A172 (cell line): ENCODE measurements around the gene CREBRF.

DNA sequence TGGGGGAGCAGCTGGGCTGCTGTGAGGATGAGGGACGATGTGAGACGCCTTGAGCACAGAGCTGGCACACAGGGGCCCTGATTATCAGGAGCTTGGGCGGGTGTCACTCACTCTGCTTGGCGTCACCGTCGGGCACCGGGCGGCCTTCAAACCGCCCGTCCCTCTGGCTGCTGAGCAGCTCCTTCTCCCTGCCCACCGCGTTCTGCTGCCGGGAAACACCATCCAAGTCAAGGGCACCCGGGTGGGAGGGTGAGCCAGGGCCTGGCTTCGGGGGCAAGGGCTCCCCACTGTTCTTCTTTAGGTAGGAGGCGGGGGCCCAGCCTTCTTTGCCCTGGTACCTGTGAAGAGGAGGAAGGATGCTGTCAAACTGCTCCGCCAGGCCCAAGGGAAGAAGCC, 66.7 kb upstream of the UBTD2 start:
- RAMPAGE, long total RNA = no peak

GRCh38 chr5:172410709-172411047, 43.6 kb downstream of the SH3PXD2B start:
- RAMPAGE, long total RNA = no peak

DNA sequence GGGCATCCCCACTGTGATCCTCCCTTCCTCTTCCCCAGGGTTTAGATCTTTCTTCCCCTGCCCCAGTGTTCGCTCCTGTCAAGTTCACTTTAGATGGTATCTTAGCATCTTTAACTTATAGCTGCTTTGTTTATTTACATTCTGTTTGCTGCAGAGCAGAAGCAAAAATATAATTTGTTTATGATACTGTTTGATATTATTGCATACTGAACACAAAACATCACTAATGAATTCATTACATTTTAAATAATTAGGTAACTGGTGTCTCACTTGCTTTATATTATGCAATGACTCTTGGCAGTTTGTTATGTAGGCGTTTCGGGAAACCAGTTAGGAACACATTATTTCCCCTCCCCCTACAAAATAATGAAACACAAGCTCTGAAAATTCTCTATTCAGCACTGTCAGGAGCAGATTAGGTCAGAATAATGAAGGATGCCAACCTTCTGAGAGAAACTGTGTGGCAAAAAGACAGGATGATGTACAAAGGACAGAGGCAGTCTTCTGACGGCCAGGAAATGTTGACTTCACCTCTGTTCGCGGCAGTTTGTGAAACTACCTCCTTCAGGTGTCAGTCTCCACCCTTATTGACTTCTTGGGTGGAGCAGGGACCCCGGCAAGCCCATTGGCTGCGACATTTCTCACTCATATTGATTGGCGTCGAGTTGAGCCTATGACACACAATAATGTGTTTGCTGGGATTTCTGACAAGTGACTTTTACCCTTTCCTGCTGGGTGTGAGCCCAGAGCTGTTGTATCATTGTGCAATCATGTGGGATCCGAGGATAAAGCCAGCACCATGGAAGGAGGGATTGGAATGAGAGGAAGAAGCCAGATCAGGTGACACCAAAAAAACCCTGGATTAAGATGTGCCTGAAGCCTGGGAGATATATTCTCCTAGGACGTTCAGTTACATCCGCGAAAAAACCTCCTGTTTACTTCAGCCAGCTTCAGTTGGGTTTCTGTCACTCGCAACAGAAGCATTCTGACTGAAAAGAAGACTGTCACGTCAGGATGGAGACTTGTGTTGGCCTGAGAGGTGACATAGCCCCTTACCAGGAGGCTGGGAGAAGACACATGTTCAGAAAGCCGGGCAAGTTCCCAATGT, 33.9 kb downstream of the SH3PXD2B start:
- RAMPAGE, long total RNA = no peak

DNA sequence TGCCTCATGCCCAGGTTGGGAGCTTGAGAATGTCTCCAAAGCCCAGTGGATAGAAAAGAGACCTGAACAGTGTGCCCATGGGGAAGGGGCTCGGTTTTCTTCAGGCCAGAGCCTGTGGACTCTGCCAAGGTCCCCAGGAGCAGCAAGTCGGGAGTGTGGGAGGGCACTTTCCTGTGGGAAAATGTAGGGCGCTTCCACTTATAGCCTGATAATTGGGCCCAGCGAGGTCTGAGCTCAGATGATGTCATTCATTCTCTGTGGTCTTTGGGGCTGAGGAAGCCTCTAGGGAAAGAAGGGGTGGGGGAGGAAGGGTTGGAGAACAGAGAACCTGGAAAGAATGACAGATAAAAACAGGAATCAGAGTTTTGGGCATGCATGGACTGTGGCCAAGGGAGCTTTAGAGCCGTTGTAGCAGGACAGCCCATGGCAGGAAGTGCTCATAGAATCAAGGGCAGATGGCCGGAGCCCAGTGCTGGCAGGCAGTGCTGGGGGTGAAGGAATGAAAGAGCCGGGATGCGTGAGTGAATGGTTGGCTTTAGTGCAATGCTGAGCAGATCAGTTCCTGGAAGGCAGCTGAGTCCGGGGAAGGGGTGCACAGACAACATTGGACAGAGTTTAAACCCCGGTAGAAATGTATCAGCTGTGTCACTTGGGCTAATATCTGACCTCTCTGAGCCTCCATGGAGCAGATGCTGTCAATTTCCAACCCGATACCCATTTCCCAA, 42.6 kb upstream of the SH3PXD2B start:
- RAMPAGE, long total RNA = no peak

GRCh38 chr5:172557027-172557874, 83.8 kb upstream of the NEURL1B start:
- RAMPAGE, long total RNA = no peak

- RAMPAGE, long total RNA = no peak
These were observed 82.1 kb upstream of the NEURL1B start for GRCh38 chr5:172558841-172559514.

- RAMPAGE, long total RNA = no peak
These were observed 72.6 kb upstream of the NEURL1B start for GRCh38 chr5:172568301-172568989.

DNA sequence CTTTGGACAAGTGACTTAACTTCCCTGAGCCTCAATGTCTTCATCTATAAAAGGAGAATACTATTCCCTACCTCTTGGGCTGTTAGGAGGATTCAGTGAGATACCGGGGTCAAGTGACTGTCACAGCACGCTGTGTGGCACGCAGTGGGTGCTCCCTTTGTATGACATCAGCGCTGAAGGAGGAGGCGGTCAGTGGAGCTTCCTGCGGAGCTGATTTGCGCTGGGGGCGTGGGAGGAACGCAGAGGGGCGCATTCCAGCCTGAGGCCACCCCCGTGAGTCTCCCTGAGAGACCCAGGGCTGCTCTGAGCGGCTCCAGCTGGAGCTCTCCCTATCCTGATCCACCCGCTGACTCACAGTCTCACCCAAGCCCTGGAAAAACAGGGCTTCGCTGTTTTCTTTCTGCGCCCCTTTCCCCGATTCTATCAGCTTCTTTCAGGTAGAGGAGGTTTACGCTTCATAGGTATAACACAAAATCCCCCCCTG, 24.3 kb upstream of the NEURL1B start:
- RAMPAGE, long total RNA = no peak

DNA sequence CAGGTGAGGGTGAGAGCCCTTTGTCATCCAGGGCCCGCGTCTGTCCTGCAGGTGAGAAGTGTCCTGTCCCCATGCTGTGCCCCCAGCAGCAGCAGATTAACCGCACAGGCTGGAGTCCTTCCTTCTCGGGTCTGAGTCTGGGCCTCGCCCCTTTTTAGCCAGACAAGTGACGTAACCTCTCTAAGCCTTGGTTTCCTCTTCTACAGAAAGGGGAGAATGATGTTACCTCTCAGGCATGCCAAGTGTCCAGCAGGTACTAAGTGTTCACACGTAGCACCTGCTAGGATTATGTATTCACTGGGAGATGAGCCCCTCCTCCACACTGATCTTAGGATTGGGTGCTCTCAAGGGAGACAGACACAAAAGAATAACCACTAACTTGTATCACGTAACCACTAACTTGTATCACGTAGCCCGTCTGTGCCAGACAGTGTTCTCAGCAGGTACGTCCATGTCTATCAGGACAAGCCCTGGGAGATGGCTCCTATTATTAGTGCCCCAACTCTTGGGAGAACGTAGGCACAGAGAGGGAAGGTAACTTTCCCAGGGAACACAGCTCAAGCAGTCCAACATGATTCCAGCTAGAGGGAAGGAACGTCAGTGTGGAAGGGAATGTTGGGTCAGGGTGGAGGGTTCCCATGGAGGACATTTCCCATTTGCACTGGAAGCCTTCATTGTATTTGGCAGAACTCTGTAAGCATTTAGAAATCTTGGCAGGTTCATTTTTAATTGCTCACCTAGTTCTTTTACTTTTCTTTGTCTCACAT, 7.1 kb downstream of the NEURL1B start:
- RAMPAGE, long total RNA = no peak

- RAMPAGE, long total RNA = no peak
These were observed 31.4 kb downstream of the NEURL1B start for GRCh38 chr5:172672419-172672897.

DNA sequence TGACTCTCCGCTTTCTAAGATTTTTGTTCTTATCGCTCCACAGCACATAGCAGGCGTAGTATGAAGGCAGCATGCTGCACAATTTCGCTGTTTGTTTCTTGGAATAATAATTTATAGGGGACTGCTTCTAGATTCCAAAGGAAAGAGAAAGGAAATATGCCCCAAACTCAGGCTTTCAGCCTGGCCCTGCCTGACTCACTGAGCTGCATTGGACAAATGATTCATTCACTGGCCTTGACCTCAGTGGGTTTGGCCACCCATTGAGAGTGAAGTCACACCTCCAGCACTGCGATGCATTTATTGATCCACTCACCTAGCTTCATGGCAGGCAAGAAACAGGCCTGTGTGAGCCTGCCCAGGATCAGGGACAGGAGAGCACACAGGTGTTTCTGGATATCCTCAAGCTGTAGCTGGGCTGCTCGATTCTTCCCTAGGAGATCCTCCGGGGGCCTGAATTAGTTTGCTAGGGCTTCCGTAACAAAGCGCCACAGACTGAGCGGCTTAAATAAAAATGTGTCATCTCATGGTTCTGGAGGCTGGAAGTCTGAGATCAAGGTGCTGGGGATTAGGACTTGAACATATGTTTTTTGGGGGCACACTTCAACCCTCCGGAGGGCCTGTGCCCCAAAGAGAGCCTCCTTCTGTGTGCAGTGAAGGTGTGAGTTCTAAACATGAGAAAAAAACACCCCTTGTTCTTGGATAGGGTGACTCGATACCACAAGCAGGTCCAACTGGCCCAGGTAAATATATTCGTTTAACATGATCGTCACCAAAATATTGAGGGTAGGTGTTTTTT, 7.3 kb upstream of the DUSP1 start:
- RAMPAGE, long total RNA = no peak

DNA sequence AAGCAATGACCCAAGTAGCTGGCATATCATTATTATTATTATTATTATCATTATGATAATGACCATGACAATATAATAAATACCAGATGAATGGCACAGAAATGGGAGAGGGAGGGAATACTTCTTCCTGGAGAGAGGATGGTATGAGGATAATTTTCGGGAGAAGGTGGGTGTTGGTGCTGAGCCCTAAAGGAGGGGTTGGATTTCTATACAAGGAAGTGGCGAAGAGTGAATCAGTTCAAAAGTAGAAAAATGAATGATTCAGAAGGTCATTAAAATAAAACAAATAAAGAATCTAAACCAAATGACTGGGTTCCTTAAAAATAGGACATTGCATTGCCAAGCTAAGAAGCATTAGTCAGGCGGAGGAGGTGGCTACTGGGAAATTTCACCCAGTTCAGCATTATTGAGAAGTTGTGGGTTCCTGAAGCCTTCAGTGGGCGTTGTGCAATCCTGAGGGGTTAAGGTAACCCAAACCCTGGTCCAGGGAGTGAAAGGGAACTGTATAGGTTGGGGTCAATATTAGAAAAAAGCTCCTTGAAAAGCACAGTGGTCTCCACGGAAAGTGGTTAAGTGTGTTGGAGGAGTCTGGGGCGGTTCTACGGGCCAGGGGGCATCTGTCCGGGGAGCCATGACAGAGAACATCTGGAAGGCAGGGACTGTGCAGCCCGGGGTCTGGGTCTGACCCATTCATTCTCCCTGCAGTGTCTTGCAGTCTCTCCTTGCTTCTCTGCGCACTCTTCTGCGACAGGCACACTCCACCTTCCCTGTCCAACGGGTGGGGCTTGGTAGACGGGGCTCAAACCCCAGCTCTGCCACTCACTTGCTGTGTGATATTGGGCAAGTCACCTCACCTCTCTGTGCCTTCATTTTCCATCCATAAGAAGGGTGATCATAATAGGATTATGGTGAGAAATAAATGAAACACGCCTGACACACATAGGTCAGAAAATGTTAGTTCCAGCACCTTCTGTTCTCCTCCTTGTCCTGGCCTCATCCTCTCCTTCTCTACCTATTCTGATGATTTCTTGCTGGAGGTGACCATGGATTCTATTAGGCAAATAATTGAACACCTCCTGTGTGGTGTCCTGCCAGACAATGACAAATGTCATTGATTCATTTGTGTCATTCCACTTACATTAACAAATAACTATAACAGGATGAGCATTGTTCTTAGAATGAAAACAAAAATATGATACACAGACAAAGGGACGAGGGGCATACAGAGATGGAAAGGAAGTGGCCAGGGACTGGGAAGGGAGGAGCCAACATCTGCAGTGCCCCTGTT, 27.7 kb upstream of the DUSP1 start:
- RAMPAGE, long total RNA = no peak

- RAMPAGE, long total RNA = no peak
These were observed 26.2 kb upstream of the ERGIC1 start for GRCh38 chr5:172807708-172808452.

DNA sequence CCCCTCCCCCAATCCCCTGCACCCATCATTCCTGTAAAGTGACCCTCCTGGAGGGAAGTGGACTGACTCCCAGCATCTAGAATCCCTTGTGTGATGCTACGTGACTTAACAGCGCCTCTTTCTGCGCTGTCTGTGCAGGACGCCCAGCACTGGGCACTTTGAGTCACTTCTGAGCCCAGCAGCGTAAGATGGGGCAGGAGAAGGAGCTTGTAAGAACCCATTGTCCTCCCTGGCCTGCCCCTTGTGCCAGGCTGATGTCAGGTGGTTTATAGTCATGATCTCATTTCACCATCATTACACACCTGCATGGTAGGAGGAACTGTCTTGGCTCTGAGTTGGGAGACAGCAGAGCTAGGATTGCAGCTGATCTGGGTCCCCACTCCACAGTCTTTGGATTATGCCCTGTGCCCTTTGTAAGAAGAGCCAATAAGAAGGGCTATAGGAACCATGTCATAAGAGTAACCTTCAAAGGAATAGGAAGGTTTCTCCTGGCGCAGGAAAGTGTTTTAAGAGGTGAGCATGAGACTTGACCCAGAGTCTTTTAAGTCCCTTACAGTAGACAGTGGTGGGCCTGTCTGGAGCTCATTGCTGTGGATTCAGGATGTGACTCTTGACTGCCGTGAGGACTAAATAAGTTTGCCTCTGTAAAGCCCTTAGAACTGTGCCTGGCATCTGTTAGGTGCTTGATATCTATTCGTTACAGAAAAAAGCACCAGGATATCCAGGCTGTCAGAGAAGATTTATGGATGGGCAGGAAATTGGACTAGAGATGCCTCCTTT, 12.3 kb downstream of the ERGIC1 start:
- RAMPAGE, long total RNA = no peak

GRCh38 chr5:172854886-172855443, 20.9 kb downstream of the ERGIC1 start:
- RAMPAGE, long total RNA = no peak

DNA sequence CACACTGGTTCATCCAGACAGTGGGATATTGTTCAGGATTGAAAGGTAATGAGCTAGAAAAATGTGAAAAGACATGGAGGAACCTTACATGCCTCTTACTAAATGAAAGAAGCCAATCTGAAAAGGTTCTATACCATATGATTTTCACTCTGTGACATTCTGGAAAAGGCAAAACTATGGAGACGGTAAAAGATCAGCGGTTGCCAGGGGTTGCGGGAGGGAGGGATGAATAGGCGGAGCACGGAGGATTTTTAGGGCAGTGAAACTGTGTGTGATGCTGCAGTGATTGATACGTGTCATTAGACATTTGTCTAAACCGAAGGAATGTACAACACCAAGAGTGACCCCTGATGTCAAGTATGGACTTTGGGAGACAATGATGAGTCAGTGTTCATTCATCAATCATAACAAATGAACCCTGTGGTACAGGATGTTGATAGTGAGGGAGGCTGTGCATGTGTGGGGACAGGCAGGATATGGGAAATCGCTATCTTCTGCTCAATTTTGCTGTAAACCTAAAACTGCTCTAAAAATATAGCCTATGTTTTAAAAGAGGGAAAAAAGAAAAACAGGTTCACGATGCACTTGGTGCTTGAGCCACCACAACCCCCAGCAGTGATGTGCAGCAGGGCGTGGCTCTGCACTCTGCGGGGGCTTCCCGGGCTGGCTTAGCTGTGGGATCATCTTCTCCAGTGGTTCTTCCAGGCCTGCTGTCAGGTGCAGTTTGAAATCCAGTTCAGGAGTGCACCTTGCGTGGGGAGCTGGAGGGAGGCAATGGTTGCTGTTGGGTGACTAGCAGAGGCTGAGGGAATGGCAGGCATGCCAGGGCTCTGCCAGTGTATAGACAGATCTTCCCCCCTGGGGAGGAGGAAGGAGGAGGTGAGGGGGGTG, 34.5 kb downstream of the ERGIC1 start:
- RAMPAGE, long total RNA = no peak

DNA sequence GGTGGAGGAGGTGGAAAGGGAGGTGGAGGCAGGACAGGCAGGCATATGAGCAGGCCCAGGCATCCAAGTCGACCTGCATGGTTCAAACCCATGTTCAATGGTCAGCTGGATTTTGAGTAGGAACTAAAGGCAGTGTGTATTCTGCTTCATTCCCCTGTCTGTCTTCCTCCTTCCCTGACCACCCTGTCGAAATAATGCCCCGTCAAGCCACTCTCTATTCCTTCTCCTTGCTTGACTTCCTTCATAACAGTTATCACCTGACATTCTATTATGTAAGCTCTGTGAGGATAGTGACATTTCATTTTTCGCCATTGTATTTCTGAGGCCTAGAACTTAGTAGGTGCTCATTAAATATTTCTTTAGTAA, 34.8 kb downstream of the ATP6V0E1 start:
- RAMPAGE, long total RNA = no peak

DNA sequence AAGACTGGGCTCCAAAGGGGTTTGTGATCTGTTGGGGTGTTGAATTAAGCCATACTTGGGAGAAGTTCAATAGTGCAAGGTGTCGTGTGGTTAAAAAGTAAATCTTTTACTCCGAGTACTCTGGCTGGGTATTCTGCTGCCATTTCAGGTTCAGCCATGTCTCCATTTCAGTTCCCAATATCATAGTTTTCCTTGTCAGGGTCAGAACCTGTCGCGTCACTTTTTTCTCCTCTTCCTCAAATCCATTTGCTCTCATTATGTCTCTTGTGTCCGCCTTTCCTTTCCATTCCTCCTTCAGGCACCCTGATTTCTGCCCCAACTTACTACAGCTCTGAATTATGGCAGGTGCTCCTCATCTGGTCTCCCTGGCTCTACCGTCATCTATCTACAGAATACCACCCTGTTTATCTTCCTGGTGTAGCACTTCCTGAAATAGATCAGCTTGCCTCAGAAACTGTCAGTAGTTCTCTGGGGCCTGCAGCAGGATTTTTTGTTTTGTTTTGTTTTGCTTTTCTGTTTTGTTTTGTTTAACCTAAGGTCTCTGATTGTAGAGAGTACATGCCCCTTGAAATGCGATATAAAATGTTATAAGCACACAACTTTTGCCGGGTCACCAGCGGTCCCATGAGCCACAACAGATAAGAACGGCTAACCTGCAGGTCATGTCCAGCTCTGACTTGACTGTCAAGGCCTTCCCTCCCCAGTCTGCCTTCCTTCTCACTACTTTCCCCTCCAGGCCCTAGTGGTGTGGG, 26.8 kb upstream of the CREBRF start:
- RAMPAGE, long total RNA = no peak

DNA sequence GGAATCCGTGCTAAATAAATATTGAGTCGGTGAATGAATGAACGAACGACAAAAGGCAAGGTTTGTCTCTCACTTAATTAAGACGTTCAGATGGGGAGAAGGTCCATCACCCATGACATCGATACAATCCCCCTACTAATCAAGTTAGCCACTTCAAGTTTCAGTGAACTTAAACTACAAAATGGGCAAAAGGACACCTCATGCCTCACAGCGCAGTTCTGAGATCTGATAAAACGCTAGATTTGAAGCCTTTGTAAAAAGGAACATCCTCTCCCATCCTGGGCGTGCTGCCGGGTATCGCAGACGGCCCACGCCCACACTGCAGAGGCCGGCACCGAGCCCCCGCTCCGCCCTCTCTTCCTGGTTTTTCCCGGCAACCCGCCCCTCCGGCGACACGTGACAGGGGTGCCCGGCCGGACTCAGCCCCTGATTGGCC, 304 bp upstream of the CREBRF start:
- RAMPAGE, long total RNA = no peak

DNA sequence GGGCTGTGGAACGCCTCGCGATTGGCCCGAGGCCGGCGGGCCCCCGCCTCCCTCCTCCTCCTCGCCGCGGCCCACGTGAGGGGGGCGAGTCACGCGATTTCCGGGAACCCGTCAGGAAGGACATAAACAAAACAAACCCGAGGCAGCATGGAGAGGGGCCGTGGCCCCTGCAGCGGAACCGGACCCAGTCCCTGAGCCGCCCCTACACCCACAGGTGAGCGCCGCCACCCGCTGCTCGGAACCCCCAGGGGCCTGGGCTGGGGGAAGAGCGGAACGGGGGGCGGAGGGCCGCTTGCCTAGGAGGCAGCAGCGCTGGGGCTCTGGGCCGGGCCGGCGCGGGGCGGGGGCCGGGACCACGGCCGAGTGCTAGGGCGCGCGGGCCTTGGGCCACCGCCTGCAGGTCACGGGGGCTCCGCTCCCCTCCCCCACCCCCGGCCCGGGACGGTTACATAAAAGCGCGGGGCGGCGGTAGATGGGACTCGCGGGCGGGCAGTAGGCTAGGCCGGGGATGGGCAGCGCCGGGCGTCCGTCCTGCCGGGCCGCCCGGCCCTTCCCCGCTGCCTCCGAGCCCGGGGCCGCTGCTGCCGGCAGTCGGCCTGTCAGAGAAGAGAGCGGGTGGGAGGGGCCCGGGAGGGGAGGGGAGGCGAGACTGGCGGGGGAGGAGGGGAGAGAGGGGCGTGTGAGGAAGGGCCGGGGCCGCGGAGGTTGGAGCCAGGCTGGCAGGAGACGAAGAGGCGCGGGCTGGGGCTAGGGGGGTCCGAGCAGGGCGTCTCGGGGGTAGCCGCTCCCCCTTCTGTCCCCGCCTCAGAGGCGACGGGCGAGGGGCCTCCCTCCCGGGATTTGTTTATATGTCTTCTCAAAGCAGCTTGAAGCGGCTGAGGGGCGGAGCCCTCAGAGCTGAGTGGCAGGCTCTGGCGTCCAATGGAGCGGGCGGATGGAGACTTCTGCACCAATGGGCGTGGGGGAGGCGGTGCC, at the start of gene CREBRF:
Gene CREBRF (plus strand): TSS at position 87 of the 975 bp plus-strand sequence.
- RAMPAGE, long total RNA = no peak